RPMI7951 (cell line): ENCODE data around the genes SDHAF3 and NPTX2.

- RAMPAGE, long total RNA = no peak
These were observed 57.8 kb downstream of the SLC25A13 start for GRCh38 chr7:96264056-96264515.

- RAMPAGE, long total RNA = no peak
These were observed 55.4 kb upstream of the SLC25A13 start for GRCh38 chr7:96377326-96377650.

DNA sequence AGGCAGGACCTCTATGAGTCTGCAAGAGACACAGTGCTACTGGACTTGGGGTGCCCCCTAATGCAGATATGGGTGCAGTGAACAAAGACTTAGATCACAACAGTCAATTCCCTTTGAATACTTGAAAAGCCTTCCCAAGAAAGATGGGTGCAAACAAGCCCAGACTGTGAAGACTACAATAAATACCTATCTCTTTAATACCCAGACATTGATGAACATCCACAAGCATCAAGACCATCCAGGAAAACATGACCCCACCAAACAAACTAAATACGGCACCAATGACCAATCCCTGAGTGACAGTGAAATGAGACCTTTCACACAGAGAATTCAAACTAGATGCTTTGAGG lies 129.0 kb upstream of the DLX6 start:
- RAMPAGE, long total RNA = no peak

- RAMPAGE, long total RNA = no peak
These were observed 2.5 kb upstream of the DLX5 start for GRCh38 chr7:97027182-97027520.

DNA sequence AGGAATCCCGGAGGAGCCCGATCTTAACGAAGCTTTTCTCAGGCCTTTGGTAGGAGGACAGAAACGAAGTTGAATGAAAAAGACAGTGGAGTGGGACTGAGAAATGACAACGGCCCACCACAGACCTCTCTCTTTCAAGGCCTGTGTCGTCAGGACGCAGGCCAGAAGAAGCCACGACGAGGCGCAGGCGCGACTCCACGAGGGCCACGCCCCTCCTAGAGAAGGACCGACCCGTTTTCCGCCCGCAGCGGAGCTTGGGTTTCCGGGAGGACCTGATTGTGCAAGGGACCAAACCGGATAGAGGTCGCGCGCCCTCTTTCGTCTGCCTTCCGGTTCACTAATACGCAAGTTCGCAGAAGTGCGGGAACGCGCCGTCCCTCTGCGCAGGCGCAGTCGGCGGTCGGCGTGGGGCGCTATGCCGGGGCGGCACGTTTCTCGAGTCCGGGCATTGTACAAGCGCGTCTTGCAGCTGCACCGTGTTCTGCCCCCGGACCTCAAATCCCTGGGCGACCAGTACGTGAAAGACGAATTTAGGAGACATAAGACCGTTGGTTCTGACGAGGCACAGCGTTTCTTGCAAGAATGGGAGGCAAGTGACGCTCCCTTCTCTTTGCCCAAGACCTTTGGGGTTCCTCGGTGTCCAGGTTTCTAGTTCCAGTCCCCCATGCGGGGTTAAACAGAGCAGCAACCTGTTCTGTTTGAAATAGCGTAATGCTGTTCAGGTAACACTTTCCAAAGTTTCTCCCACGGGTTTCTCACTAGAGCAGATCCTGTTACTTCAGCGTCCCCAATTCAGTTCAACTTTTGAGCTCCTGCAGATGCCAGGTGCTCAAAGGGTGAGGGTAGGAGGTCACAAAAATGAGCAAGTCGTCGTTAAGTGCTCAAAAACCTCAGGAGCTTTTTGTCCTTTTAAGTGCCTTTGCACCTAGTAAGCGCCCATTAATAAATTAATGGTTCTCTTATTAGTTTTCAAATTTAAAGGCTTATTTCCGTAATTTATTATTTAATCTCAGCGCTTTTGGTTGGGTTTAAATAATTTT lies at the start of gene SDHAF3:
Gene SDHAF3, plus strand, starts transcription at position 390 of the 1,040 bp plus-strand sequence.
- RAMPAGE, long total RNA = start-site peak on the plus strand centred at position 390 of the sequence, 13 bp wide, 146 and 99 reads in 2 replicates

DNA sequence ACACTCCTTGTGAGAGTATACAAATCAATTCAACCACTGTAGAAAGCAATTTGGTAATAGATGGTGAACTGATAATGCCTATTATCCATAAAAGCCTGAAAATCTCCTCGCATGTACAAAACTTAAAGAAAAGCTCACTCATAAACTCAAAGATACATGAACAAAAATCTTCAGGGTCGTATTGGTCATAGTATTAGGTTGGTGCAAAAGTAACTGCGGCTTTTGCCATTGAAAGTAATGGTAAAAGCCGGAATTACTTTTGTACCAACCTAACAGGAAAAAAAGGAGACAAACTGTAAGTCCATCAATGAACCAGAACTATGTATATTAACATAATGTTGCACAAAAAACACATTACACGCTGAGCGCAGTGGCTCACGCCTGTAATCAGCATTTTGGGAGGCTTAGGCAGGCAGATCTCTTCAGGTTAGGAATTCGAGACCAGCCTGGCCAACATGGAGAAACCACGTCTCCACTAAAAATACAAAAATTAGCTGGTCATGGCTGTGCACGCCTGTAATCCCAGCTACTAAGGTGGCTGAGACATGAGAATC lies 173.9 kb downstream of the SDHAF3 start:
- RAMPAGE, long total RNA = no peak

GRCh38 chr7:98110496-98111120 lies 3.9 kb downstream of the LMTK2 start:
- RAMPAGE, long total RNA = no peak

GRCh38 chr7:98119081-98119867 lies 12.6 kb downstream of the LMTK2 start:
- RAMPAGE, long total RNA = no peak

GRCh38 chr7:98174333-98174889 lies 36.8 kb upstream of the BHLHA15 start:
- RAMPAGE, long total RNA = no peak

DNA sequence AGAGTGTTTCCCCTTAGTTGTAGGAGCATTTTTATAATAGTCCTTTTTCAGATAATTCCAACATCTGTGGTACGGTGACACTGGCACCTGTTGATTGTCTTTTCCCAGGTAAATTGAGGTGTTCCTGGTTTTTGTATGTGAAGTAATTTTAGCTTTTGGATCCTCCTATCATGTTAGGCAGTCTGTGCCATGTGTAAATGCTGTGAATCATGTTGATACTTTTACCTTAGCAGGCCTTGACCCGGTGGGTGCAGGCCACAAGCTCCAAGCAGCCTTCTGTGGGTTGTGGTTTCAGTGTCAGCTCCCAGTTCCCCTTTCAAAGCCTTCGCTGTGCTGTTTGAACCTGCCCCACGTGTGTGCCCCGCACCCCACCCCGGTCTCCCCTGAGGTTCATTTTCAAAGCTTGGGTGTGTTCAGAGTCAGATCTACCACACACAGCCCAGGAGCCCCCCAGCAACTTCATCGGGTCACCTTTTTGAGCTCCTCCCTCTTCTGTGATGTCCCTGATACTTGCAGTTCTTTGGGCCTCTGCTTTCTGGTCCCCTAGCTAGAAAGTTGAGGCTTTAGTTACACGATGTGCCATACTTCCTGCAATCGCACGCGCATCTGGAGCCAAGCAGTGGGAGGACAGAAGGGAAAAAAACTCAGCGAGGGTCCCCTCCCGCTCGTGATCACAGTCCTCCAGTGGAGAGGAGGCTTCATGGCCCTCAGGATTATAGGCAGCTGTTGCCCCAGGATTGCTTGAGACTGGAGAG lies 8.7 kb upstream of the BHLHA15 start:
- RAMPAGE, long total RNA = no peak

GRCh38 chr7:98240770-98241323 lies 11.2 kb downstream of the TECPR1 start:
- RAMPAGE, long total RNA = no peak

DNA sequence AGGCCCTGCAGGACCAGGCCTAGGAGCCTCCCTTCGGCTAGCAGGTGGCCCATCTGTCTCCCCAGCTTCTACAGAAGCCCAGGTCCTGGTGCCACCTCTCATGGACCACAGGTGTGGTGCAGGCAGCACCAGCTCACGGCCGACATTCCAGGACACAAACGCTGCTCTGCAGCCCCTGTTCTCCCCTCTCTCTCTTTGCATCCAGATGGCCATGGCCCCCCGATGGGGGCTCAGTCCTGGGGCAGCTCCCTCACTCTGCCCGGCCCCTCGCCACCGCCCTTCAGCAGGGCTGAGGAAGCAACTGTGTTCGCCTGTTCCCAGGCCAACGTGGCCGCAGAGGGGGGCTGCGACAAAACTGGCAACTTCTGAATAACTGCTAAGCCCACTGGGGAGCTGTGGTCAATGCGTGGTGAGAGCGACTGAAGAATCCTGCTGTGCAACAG lies 10.2 kb downstream of the TECPR1 start:
- RAMPAGE, long total RNA = no peak

- RAMPAGE, long total RNA = no peak
These were observed 5.8 kb downstream of the BRI3 start for GRCh38 chr7:98287005-98288065.

DNA sequence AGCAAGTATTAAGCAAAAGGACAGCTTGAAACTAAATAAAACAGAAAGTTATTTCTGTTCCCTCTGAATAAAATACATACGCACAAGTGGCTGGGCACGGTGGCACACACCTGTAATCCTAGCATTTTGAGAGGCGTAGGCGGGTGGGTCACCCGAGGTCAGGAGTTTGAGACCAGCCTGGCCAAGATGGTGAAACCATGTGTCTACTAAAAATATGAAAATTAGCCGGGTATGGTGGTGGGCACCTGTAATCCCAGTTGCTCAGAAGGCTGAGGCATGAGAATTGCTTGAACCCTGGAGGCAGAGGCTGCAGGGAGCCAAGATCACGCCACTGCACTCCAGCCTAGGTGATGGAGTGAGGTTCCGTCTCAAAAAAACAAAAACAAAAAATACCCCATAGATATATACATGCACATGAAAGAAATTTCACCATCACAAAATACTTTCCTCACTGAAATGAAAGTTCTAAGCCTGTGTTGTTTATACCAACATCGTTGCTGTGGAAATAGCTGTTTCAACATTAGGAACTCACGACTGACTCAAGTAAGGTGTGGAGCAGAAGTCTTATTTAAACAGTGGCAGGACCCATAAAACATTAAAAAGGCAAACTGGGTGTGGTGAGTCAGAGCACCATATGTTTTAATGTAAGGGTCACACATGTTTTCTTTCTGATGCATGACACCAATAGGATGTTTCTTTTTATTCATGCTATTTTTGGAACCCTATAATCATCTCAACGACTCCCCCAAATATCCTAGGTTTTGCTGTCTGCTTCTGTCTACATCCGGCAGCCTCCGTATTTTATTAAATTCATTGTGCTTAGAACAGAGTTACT lies 48.4 kb downstream of the BAIAP2L1 start:
- RAMPAGE, long total RNA = no peak

- RAMPAGE, long total RNA = no peak
These were observed 29.6 kb downstream of the BAIAP2L1 start for GRCh38 chr7:98371138-98371829.

DNA sequence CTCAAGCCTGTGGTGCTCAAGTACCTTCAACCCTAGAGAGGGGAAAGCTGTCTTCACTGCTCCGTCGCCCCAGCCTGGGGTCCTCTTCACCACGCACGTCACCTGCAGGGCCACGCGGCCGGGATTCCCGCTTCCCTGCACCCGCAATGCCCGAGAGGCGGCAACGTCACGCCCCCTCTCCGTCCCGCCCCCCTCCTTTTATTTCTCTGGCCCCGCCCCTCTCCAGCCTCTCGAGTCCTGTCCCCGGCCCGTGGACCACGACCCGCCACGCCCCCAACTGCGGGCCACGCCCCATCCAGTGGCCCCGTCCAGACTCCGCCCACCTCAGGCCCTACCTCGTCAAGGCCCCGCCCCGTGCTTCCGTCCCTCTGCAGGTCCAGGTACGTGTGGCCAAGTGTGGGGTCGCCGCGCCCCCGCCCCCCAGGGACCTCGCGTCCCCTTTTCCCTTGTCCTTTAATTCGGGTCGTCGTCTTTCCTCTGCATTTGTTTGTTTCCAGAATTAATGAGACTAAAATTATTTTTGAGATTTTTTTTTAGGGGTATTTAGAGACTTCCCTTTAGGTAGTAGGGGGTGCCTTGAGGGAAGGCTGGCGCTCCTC lies 69.7 kb upstream of the BAIAP2L1 start:
- RAMPAGE, long total RNA = no peak

GRCh38 chr7:98616829-98617762 lies at the start of gene NPTX2:
Gene NPTX2, plus strand, starts transcription at chr7:98617285.
- RAMPAGE, long total RNA = no peak

GRCh38 chr7:98816116-98816775 lies 53.6 kb downstream of the TMEM130 start:
- RAMPAGE, long total RNA = no peak

- RAMPAGE, long total RNA = no peak
These were observed 44.4 kb downstream of the TRRAP start for GRCh38 chr7:98922637-98923157.

GRCh38 chr7:99099003-99099380 lies 44.9 kb downstream of the SMURF1 start:
- RAMPAGE, long total RNA = no peak